ENCODE measurements around a stretch of chr1.

GRCh38 chr1:204528865-204529480 is 12.8 kb downstream of the MDM4 start:
- RRBS = no CpG with 5 or more reads among the region's 9 CpGs

GRCh38 chr1:204537841-204538601 is 21.8 kb downstream of the MDM4 start:
- RRBS = no CpG with 5 or more reads among the region's 5 CpGs

GRCh38 chr1:204550618-204551401 is 34.6 kb downstream of the MDM4 start:
- RRBS = no CpG with 5 or more reads among the region's 11 CpGs

DNA sequence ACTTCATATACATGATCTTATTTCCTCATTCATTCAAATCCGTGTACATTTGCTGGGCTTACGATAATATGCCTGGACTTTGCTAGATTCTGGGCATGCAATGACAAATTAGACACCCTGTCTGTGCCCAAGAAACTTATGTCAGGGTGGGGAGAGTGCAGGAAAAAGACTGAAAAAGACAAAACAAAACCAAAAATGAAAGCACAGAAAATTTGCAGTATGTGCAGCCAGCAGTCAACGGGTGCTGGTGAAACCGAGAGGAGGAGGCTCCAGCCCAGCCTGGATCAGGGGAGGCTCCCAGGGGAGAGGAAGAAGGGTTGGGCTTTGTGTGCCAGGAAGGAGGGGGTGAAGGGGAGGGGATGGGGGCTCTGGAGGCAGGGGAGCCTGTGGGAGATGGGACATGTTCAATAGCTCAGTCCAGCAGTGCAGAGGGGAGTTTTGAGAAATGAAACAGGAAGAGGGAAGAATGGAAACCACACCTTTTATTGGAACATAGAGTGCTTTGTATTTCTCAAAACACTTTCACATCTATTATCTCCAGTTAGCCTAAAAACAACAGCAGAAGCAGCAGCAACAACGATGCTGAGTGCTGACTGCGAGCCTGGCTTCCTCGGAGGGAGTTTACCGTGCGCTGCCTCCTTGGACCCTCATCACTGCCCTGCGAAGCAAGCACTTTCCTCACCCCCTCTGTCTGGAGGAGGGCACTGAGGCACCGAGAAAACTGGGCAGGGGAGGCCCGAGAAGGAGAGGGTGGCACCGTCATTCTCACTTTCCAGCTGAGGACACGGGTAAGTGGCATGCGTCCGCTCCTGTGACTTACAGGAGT is 62.7 kb downstream of the MDM4 start:
- RRBS = no CpG with 5 or more reads among the region's 16 CpGs

DNA sequence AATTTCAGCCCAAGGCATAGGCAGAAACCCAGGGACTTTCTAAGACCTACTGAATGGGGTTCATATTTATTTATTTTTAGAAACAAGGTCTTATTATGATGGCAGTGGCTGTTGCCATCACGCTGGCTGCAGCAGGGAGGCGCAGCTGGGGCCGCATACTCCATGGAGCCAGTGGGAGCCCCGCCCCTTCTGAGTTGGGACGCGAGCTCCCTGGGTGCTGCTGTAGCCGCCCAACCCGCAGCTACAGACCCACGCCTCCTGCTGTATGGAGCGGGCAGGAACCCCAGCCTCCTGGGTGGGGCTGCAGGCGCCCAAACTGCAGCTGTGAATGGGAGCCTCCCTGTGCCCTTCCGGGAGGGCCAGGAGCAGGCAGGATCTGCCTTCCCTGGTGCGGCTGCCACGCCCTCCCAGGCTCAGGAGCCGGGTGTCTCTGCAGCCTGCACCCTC is 66.4 kb upstream of the LRRN2 start:
- RRBS = 62% methylated on average over 4 of the region's 15 CpGs

- RRBS = no CpG with 5 or more reads among the region's 5 CpGs
These were observed 20.2 kb downstream of the DSTYK start for GRCh38 chr1:205191329-205191695.

DNA sequence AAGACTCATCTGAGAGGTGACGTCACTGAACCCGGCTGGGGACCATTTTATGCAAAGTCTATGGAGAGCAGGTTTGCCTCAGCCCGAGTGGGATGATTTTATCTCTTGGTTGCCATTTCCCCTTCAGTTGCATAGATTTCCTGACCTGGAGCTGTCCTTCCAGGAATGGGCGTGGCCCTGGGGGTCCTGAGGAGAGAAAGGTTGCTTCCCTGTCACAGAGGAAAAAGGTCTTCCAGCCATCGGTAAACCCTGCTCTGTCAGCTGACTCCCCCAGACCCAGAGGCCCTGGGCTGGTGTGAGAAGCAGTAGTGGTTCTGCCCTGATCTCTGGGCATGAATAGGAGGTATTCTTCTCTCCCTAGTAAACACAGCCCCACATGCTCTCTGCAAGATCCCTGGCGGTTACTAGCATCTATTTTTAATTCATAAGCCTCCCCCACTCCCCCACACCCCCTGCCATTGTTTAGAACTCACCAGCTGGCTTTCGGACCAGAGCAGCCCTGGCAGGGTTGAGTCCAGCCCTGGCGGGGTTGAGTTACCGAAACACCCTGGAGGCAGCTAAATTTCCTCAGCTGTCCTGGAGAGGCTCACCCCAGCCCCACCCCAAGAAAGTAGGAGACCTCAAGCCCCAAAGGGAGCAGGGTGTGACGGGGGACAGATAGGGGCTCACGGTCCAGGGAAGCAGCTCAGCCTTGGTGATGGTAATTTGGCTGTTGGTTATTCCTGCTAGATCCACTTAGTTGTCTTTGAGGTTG is 19.8 kb downstream of the TMCC2 start:
- RRBS = no CpG with 5 or more reads among the region's 11 CpGs

GRCh38 chr1:205261510-205261774 is 33.7 kb downstream of the TMCC2 start:
- RRBS = no CpG with 5 or more reads among the region's 6 CpGs

DNA sequence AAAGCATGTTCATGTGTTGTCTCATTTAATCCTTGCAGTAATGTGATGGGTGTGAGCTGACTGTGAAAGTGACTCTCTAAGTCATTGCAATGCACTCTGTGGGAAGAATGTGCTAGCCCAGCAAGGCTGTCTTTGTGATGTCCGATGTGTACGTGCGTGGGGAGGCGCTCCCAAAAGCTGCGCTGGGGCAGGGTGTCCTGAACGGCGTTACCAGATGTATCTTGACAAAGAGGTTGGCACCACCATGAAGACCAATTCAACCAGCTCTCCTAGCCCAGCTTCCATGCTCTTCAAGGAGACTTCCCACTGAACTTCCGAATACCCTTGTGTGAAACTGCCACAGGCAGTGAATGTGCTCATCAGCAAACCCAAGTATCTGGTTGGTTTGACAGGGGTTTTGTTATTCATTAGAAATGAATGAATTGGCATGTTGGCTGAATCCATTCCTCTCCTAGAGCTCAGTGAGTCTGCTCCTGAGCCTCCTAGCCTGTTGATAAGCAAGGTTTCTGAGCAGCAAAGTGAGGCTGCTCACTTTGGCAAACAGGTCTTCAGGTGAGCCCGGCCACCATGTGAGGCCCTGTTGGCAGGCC is 28.0 kb downstream of the NUAK2 start:
- RRBS = no CpG with 5 or more reads among the region's 9 CpGs

GRCh38 chr1:205306984-205307304 is 14.6 kb downstream of the NUAK2 start:
- RRBS = no CpG with 5 or more reads among the region's 3 CpGs

DNA sequence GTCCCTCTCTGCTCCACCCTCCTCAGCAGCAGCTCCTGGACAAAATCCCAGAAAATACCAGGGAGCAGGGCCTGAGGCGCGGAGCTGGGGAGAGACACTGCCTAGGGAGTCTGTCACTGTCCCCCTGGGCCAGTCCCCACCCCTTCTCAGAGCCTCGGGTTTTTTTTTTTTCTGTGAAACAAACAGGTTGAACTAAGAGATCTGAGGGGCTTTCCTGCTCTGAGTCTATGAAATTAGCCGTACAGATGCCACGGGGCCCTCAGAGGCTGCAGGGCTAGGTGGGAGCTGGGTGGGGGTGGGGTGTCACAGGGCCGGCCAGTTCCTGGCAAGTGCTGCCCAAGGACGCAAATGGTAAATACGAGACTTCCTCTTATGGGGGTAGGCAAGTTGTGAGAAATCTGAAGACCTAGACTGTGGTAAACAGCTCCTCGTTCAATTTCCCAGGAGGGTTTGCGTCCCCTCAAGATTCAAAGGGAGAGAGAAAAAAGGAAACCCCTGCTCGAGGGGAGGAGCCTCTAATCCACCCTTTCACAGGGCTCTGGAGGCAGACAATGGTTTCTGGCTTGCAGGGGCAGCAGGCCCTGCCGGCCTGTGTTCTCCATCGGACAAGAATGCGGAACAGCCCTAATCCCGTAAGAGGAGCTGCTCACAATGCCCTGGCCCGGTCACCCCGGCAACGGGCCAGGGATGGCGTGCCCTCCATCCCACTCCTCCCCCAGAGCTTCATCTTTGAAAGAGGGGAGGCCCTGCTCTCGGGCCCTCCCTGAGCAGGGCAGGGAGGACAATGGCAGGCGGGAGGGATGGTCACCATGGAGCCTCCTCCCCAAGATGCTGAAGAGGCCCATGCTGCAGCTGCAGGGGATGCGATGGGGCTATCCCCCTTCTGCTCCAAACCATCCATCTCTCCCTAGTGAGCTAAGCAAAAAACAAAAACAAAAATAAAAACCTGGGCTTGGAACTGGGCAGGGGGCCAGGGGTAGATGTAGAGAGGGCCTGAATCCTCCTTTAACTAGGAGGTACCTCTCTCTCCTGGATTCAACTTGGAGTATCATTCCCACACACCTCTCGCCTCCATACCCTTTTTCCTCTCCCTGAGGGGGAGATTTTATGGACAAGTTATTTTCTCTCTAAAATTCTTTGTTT is 7.7 kb downstream of the NUAK2 start:
- RRBS = 41% methylated on average over 5 of the region's 23 CpGs

- RRBS = 7% methylated on average over 65 of the region's 93 CpGs
These were observed 12.7 kb downstream of the KLHDC8A start for GRCh38 chr1:205343691-205344709.

DNA sequence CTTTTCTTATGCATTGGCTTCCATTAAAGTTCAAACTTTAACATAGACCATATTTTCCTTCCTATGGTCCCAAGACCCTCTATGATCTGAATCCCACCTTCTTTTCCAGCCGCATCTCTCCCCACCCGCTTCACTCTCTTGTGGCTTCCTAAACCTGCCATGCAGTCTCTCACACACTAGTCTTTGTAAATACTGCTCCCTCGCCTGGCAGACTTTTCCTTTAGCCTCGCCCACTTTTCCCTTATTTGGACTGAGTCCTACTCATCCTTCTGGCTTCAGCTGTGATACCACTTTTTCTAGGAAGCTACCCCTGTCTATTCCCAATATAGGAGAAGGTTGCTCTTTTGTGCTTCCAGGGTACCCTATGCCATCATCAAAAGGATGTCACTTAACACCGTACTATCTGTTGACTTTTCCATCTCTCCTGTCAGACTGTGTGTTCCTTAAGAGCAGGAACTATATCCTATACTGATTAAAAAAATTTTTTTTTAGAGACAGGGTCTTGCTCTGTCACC is 19.5 kb upstream of the KLHDC8A start:
- RRBS = no CpG with 5 or more reads among the region's 5 CpGs

DNA sequence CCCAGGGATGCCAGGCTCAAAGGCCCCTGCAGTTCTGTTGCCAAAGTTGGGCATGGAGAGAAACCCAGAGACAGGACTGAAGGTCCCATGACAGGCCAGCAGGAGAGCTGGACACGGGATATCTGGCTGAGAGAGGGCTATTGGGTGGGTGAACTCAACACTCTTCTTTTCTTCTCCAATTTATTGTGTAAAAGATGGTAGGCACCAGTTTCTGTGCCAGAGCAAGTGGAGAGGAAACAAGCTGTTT is 8.3 kb downstream of the CDK18 start:
- RRBS = no CpG with 5 or more reads among the region's 1 CpG

GRCh38 chr1:205528812-205529745 is 24.6 kb downstream of the CDK18 start:
- RRBS = 12% methylated on average over 16 of the region's 53 CpGs

DNA sequence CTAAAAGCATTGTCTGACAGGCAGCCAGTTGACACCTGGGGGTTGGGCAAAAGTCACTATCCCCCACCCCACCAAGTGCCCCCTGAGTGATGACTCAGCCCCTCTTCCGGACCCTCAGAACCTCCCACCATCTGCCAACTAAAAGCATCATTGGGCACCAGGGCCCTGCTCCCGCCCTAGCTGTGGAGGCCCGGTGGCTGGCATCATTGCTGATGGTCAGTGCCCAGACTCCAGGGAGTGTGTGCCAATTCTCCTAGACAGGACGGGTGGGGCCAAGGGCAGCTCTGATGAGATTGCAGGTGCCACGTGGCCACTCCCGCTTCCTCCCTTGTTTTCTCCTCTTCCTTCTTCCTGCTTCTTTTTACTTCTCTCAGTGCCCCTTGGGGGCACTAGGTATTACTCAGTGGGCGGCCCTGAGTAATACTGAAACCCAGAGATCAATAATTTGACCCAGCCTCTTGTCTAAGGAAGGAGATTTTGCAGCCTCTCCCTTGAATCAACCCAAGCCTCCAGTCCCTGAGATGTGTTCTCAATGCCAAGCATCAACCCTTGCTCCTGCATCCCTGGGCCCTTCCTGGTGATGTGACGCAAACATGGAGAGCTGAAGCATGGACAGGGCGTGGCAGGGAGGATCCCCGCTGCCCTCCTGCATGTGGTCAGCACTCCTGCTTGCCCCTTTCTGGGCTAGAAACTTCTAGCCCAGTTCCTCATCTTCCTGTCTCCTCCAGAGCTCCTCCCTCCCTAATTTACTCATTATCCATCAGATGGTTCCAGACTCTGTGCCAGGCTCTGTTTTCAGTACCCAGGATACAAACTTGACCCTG is 32.0 kb upstream of the MFSD4A start:
- RRBS = 52% methylated on average over 3 of the region's 10 CpGs

- RRBS = no CpG with 5 or more reads among the region's 5 CpGs
These were observed 14.1 kb downstream of the MFSD4A start for GRCh38 chr1:205582789-205583371.

GRCh38 chr1:205612322-205613028 is 19.3 kb downstream of the ELK4 start:
- RRBS = no CpG with 5 or more reads among the region's 4 CpGs

- RRBS = no CpG with 5 or more reads among the region's 3 CpGs
These were observed 17.4 kb downstream of the ELK4 start for GRCh38 chr1:205614242-205614932.

GRCh38 chr1:205626104-205626875 is 5.5 kb downstream of the ELK4 start:
- RRBS = no CpG with 5 or more reads among the region's 4 CpGs